ENCODE results near the genes KLHL24 and YEATS2.

DNA sequence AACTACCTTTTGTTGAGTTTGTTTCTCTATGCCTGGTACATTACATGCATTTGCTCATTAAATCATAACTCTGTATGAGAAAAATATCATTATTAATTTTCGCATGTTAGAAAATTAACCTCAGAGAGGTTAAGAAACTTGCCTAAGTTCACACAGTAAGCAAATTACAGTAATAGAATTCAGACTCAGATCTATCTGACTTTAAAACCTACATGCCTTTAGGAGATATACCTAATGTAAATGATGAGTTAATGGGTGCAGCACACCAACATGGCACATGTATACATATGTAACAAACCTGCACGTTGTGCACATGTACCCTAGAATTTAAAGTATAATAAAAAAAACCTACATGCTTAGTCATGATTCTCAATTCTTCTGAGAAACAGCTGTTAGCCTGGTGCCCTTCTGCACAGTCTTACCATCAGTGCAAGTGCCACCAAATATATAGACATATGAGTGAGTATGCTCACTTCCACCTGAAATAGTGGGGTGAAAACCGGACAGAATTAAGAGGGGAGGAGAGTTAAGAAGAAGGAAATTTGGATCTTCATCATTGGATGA, 89.6 kb downstream of the DCUN1D1 start:
- RRBS, result no CpG with 5 or more reads among the region's 3 CpGs

DNA sequence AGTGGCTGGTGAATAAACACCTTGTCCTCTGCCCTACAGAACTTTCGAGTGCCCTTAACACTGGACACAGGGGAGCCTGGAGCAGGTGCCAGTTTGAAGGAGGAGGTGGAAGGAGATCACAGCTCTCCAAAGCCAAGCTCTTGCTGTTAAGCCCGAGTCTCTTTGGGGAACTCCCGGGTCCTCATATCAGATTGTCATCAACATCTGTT, 31.3 kb downstream of the LAMP3 start:
- RRBS, result no CpG with 5 or more reads among the region's 3 CpGs

GRCh38 chr3:183210814-183211415, 42.1 kb upstream of the B3GNT5 start:
- RRBS, result no CpG with 5 or more reads among the region's 11 CpGs

DNA sequence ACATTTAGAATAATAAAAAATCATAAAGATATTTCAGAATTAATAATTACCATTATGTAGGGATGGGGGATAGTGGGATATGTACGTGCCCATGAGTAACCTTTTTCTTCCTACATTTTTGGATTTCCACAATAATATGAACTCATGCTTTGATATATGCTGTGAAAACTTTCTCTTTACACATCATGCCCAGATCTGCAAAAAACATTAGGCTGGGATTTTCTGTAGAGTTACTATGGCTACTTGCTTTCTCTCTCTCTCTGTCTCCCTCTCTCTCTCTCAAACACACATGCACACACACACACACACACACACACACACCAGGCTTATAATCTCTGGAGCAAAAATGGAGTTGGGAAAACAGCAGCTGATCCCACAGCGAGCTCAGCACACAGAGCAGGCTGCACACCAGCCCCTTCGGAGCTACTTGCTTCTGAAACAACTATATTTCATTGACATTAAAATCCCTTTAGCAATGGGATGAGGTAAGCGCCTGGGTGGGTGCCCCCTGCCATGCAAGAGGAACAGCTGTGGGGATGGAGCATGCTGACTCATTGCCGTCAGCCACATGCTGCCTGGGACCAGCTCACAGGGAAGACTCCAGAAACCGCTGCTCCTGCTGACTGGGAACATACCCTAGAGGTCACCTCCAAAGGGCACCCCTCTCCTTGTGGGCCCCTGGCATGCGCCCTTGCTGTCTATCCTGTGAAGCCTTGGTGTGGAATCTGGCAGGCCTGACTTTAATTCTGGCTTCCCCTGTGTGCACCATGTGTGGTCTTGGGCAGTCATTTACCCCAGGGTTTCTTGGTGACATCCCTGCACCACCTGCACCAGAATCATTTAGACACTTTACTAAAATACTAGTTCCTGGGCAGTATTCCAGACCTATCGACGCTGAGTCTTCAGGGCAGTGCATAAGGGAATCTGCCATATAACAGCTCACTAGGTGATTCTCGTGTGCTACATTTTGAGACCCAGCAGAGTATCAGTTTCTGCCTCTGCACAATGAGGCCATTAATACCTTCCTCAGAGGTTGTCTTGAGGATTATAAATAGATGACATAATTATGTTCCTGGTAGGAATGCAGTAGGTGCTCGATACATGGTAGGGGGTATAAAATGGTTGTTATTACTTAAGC, 45.8 kb downstream of the B3GNT5 start:
- RRBS, result no CpG with 5 or more reads among the region's 11 CpGs

GRCh38 chr3:183307529-183308227, 54.6 kb downstream of the B3GNT5 start:
- RRBS, result no CpG with 5 or more reads among the region's 7 CpGs

DNA sequence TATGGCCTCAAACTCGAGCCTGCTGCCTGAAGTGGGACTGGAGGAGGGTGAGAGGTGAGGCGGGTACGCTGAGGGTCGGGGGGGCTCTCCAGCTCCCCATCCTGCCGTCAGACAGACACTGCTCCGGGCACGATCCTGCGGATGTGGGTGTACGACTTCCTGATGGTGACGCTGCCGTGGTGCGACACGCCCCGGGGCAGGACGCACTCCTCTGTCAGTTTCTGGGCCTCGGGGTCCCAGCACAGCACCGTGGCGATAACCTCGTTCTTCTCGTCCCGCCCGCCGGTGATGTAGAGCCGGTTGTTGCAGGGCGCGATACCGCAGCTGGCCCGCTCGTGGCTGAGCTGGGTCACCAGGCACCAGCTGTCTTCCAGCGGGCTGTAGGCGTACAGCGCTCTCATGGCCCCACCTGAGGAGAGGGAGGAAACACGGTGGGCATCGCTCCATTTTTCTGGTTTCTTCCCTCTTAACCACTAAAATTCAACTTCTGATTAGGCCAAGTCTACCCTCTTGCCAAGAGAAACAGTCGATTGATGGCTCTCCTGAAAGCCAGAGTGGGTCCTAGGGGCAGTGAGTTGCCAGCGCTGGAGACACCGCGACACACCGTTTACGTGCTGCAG, 63.5 kb upstream of the MCF2L2 start:
- RRBS, result 88% methylated on average over 16 of the region's 40 CpGs

GRCh38 chr3:183635065-183635838, at the start of gene KLHL24:
Gene KLHL24, plus strand, starts transcription at chr3:183635623.
- RRBS, result under 1% methylated on average over 20 of the region's 51 CpGs

DNA sequence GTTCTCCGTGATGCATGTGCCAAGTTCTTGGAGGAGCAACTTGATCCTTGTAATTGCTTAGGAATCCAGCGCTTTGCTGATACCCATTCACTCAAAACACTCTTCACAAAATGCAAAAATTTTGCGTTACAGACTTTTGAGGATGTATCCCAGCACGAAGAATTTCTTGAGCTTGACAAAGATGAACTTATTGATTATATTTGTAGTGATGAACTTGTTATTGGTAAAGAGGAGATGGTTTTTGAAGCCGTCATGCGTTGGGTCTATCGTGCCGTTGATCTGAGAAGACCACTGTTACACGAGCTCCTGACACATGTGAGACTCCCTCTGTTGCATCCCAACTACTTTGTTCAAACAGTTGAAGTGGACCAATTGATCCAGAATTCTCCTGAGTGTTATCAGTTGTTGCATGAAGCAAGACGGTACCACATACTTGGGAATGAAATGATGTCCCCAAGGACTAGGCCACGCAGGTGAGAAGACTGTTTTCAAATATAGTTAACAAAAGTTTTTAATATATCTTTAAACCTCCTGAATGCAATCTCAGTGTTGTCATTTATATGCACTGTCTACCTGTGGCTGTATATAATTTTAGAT, 15.5 kb downstream of the KLHL24 start:
- RRBS, result no CpG with 5 or more reads among the region's 11 CpGs

- RRBS, result 2% methylated on average over 26 of the region's 92 CpGs
Measured at GRCh38 chr3:183697748-183698792, at the start of gene YEATS2. Gene YEATS2, plus strand, starts transcription at chr3:183697797.

GRCh38 chr3:183822459-183823212, 2.7 kb downstream of the MAP6D1 start:
- RRBS, result no CpG with 5 or more reads among the region's 17 CpGs

GRCh38 chr3:184141642-184142140, 6.5 kb downstream of the EIF2B5 start:
- RRBS, result no CpG with 5 or more reads among the region's 8 CpGs

GRCh38 chr3:184300172-184300643, 1.2 kb downstream of the PSMD2 start:
- RRBS, result no CpG with 5 or more reads among the region's 7 CpGs

GRCh38 chr3:184318968-184319427, 4.6 kb downstream of the EIF4G1 start:
- RRBS, result no CpG with 5 or more reads among the region's 6 CpGs

- RRBS, result no CpG with 5 or more reads among the region's 10 CpGs
Measured at GRCh38 chr3:184399362-184399944, 19.6 kb downstream of the CHRD start.

- RRBS, result no CpG with 5 or more reads among the region's 5 CpGs
Measured at GRCh38 chr3:184519548-184519747, 42.1 kb upstream of the EPHB3 start.

DNA sequence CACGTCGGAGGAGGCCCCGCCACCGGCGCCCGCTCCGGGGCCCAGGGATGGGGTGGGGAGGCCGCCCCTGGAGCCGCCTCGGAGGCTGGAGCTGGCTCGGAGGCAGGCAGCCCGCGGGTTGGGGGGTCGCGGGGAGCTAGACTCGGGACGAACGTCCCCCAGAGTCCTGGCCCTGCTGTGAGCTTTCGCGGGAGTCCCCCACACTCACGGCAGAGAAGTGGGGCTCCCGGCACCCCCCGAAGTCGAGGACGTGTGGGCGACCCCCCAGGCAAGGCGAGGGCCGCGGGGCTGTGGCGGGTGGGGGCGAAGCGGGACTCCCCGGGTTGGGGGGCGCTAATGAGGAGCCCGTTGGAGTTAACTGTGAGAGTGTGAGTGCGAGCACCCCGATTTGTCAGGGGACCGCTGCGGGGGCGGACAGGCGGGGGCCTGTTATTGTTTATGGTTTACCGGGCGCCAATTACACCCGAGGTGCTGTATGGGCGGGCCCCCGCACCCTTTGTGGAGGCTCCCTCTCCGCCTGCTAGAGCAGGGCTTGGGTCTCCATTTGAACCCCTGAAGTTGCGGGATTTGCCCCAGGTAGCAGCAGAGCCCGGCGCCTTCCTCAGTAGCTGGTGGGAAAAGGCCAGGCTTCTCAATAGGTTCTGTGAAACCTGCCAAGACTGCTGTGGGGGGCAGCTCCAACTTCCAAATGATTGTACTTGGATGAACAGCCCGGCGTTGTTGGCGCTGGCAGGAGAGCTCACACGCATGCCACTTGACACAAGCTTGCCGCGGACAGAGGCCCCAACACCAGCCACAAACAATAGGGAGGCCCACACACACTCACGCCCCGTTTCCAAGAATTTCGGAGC, 1.1 kb downstream of the EPHB3 start:
- RRBS, result 19% methylated on average over 10 of the region's 59 CpGs

GRCh38 chr3:184565578-184566173, 4.1 kb downstream of the EPHB3 start:
- RRBS, result no CpG with 5 or more reads among the region's 11 CpGs

GRCh38 chr3:184579209-184579882, 17.8 kb downstream of the EPHB3 start:
- RRBS, result 91% methylated on average over 4 of the region's 26 CpGs

DNA sequence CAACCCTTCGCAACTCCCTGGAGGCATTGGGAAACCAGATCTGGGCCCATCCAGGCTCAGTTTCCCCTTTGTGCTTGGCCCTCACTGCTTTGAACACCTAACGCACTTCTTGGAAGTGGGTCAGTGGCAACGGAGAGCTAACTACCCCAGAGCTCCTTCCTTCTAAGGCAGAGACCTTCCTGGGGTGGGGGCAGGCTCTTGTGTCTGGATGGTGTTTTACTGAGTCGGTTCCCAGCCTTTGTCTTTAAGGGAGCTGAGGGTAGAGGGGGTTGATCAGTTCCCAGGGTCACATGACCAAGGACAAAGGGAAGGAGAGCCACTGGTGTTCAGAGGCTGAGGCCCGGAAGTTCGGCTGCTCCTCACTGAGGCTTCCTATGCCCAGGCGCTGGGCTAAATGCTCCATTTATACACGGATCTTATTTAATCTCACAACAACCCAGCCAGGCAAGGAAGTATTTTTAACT, 20.9 kb downstream of the EPHB3 start:
- RRBS, result no CpG with 5 or more reads among the region's 8 CpGs

Measured in BE2C (cell line).